Measurements from ENCODE around the genes OR2A42, OR2A1 and ZNF783.

DNA sequence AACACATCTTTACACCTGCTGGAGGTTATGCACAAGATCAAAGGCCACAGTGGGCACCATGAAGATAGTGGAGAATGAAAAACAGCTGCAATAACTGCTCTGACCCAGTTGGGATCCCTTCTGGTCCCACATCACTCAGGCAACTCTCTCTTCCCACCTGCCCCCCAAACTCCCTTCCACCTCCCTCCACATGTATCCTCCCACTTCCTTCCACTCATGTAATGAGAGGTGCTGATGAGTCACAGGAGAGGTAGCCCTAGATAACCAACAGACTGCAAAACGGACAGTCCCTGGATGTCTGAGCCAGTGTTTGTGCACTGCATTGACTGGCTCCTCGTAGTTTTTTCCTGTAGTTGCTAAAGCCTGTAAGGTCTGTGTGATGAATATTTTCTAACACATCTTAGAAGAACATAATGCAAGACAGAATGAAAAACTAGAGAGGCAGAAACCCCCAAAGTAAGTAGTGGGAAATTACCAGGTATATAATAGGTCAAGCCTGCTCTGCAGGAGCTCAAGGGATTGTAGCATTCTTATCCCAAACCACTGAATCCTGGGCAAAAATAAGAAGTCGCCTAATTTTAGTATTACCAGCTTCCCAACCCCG, 38.5 kb downstream of the PRSS2 start:
- PRO-cap, 7 experiments: peak in 1 of 7 experiments; most common plus-strand start position 286 of the sequence (in 1)
- RAMPAGE, long total RNA, 2 experiments: no peak in any of the 2 experiments

DNA sequence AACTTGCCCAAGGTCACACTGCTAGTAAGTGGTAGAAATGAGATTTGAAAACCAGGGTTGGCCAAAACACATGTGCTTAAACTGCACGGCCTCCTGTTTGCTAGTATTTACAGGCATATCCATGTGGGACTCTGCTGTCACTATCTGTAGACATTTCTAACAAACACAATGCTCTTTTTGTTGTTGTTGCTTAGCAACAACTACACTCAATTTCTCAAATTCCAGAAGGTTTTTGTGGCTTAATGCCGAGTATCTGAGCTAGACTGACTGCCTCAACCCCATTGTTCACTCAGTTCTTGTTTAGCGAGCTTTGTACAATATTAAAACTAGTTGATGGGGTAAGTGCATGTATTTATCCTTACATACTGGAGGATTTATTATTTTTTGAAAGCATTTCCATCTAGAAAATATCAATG, 5.4 kb upstream of the TMEM139 start:
- PRO-cap, 7 experiments: peak in 1 of 7 experiments; most common plus-strand start position 235 of the sequence (in 1); most common minus-strand start position 133 of the sequence (in 1)
- RAMPAGE, long total RNA, 2 experiments: no peak in any of the 2 experiments

DNA sequence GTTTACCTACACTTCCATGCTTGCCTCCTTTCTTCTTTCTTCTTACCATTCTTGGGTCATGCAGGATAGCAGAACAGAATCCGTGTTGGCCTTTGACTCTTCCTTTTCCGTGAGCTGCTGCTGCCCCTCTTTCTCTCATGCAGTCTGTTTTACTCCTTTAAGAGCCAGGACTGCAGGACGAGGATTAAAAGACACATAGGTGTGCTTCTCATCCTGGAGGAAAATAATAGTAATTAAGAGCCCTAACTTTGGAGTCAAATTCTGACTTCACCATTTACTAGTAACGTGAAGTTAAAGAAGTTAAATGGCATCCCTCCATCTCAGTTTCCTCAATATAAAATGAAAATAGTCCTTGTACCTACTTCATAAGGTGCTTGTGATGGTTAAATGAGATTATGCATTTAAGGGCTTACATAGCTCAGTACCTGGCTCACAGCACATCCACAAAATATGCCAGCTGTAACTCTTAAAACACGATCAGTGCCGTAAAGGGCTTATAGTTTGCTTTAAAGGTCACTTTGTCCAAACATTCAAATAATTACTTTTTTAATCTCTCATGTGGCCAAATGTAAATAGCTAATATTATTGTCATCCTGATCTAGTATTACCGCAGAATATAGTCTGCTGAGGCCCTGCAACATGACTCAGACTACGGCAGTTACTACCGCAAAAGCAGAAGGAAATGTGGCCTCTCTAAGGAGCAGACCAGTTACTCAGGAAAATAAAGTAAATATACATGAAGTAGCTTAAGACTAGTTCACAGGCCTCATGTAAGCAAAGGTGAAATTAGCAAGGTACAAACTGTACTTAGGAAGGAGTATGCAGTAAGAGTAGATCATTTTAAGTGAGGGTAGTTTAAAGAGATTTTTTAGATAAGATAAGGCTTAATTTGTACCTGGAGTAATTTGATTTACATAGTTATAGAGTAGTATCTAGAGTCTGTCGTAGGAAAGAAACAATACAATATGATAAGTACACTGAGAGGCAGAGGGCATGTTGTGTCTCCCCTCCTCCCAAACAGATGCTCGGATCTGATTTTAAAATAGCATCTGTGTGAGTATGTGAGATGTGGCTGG, 12.9 kb downstream of the CASP2 start:
- PRO-cap, 7 experiments: no peak in any of the 7 experiments
- RAMPAGE, long total RNA, 2 experiments: no peak in any of the 2 experiments

- PRO-cap, 7 experiments: no peak in any of the 7 experiments
- RAMPAGE, long total RNA, 2 experiments: no peak in any of the 2 experiments
Measured at GRCh38 chr7:143315707-143316006, 254 bp upstream of the CLCN1 start.

GRCh38 chr7:143409222-143409638, 574 bp upstream of the EPHA1 start:
- PRO-cap, 7 experiments: no peak in any of the 7 experiments
- RAMPAGE, long total RNA, 2 experiments: no peak in any of the 2 experiments

GRCh38 chr7:143491954-143492242, 14.2 kb downstream of the TAS2R41 start:
- PRO-cap, 7 experiments: no peak in any of the 7 experiments
- RAMPAGE, long total RNA, 2 experiments: no peak in any of the 2 experiments

DNA sequence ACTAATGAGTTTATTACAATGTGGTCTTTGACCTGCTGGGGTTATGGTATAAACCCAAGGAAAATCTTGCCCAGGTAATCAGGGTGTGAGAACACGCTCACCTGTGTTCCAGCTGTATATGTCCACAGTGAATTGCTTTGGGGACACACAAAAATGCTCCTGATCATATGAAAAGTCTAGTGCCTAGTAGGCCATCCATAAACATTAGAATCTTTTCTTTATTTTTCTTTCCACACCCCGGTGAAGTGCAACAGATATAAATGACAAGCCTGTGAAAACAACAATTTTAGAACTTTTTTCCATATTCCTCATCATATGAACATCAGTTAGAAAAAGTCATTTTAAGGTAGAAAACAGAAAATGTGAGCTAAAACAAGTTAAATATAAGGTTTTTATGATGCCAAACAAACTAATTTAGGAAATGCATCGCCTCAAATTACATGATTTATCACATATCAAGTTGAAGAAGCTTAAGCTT, at the start of gene OR2A42:
TSS of gene OR2A42 (minus strand) at position 131 of the 478 bp plus-strand sequence.
- PRO-cap, 7 experiments: no peak in any of the 7 experiments
- RAMPAGE, long total RNA, 2 experiments: no peak in any of the 2 experiments

DNA sequence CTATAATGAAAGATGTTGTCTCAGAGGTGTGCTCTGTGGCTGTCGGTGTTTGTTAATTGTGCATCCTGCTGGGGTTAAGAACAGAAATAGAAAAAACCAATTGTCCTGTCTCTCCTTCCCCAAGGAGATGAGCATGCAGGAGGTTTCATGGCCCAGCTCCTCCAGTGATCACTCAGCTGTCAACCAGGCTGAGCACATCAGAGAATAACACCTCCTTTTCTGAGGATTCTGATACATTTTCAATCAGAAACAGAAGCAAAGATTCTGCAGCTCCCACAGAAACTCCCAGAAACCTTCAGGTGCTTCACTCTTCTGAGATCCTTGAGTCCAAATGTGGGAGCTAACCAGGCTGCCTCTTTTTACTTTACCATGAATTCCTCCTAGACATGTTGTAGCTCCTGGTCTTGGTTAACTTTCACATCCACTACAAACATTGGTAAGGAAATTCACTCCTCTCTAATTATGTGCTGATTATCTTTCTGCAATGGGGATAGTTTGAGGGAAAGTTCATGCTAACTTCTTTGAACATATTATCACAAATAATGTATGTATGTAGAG, at the start of gene OR2A1:
TSS of gene OR2A1 (plus strand) at position 308 of the 558 bp plus-strand sequence.
- PRO-cap, 7 experiments: no peak in any of the 7 experiments
- RAMPAGE, long total RNA, 2 experiments: no peak in any of the 2 experiments

- PRO-cap, 7 experiments: no peak in any of the 7 experiments
- RAMPAGE, long total RNA, 2 experiments: no peak in any of the 2 experiments
Measured at GRCh38 chr7:146750069-146750372, 633.4 kb downstream of the CNTNAP2 start.

DNA sequence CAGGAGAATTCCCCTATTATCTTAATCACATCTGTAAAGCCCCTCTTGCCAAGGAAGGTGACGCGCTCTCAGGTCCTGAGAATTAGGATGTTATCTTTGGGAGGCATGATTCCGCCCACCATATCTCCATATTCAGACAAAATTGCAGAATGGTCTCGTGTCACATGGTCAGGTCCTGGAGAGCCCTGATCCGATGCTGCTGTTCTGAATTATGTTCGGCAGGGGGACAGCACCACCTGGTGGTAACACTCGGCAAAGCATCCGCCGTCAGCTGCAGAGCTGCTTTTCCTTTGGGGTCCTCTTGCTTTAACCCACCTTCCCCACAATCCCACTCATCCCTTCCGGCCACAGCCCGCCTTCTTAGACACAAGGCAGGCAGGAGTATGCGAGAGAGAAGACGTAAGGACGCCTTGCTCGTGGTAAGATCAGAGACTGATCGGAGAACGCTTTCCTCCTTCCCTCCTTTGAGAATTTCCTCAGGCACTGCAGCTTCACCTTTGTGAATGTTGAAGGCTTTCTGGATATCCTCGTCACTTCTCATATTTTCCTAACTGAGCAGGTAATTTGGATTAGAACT, 327.8 kb upstream of the C7orf33 start:
- PRO-cap, 7 experiments: no peak in any of the 7 experiments
- RAMPAGE, long total RNA, 2 experiments: no peak in any of the 2 experiments

DNA sequence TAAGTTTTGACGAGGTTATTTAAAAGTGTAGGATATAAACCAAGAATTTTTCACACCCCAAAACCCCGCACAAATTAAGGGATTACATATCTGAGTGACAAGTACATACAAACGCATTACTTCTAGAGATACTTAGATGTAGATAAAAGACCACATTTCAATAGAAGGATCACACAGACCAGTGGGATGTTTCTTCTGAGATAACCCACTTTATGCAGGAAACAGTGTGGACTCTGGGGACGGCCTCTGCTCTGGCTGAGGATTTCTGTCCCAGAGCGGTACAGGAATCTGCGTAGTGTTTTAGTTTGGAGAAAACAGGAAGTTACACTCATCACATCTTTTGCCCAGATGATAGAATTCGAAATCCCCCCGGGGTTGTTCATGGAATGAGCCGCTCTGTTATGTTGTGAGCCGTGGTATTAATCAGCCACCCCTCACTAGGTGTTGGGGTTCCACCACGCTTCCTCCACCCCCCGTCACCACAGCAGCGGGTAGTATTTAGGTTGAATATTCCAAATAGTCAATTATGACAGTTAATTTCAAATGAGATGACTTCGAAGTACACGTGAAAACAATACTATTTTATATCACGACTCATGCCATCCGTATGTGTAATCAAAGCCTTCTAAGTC, 1.2 kb upstream of the CUL1 start:
- PRO-cap, 7 experiments: peak in 7 of 7 experiments; most common plus-strand start position 361 of the sequence (in 7); most common minus-strand start position 272 of the sequence (in 5)
- RAMPAGE, long total RNA, 2 experiments: no peak in any of the 2 experiments

GRCh38 chr7:148774383-148774978, 75.8 kb downstream of the CUL1 start:
- PRO-cap, 7 experiments: no peak in any of the 7 experiments
- RAMPAGE, long total RNA, 2 experiments: no peak in any of the 2 experiments

- PRO-cap, 7 experiments: peak in 7 of 7 experiments; most common plus-strand start chr7:148987527 (in 4)
- RAMPAGE, long total RNA, 2 experiments: no peak in any of the 2 experiments
Measured at GRCh38 chr7:148987382-148987999, 40.8 kb downstream of the PDIA4 start.

DNA sequence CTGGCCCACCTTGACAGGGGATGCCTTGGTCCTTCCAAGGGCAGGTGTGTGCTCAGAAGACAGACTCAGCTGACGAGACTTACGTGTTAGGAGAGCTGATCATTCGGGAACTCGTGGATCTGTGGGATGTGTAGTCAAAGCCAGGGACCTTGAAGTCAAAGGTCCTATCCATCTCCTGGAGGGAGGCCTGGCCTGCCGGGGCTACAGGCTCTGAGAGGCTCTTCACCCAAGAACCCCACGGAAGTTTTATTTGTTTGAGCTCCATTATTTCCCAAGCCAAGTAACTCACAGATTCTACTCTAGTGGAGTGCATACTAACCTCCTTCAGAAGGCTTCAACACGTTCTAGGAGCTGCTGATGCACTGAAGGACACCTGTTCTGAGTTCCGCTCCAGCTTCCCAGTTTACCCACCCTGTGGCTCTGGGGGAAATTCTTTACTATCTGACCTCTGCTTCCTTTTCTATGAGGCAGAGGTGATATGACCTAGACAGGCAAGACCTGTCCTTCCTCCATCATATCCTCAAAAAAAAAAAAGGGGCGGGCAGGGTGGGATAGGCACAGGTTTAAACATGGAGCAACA, 27.9 kb downstream of the PDIA4 start:
- PRO-cap, 7 experiments: no peak in any of the 7 experiments
- RAMPAGE, long total RNA, 2 experiments: no peak in any of the 2 experiments

GRCh38 chr7:149197633-149198048, 2.3 kb downstream of the ZNF282 start:
- PRO-cap, 7 experiments: no peak in any of the 7 experiments
- RAMPAGE, long total RNA, 2 experiments: no peak in any of the 2 experiments

- PRO-cap, 7 experiments: peak in 7 of 7 experiments; most common plus-strand start chr7:149262171 (in 7); most common minus-strand start chr7:149261917 (in 4)
- RAMPAGE, long total RNA, 2 experiments: no peak in any of the 2 experiments
Measured at GRCh38 chr7:149261663-149262979, at the start of gene ZNF783. ZNF783 (plus strand) TSS chr7:149262196.

DNA sequence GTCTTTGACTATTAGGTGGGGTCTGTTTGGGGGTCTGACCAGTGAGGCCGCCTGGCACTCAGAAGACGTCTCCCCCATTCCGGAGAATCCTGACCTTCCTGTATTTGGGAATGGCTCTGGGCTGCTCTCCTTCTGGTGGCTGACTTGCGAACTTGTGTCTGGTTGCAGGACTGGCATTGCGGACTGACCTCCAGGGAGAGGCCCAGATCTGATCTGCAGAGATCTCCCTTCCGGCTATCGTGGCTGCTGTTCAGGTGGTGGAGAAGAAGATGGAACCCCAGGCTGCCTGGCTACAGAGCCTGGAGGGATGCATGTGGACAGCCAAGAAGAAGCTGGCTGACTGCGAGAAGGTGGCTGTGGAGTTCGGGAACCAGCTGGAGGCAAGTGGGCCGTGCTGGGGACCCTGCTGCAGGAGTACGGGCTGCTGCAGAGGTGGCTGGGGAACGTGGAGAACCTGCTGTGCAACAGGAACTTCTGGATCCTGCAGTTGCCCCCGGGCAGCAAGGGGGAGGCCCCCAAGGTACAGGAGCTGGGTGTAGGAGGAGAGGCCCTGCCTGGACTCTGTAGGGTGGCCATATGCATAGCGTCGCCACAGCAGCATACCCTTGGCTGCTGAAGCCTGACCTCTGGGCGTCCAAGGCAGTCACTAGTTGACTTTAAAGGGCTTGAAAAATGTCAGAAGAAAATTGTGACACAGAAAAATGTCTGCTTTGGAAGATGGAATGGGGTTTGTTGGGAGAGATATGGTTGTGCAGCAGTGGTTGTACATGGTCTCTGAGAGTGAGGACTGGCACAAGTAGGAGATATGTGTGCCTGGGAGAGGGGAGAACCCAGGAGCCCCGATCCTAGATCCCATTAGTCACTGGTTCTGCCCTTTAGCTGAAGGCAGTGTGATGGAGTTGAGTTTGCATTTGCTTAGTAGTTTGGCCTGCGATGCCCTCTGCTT, 25.7 kb downstream of the ZNF783 start:
- PRO-cap, 7 experiments: no peak in any of the 7 experiments
- RAMPAGE, long total RNA, 2 experiments: no peak in any of the 2 experiments

GRCh38 chr7:149491384-149492153, 6.0 kb downstream of the ZNF746 start:
- PRO-cap, 7 experiments: no peak in any of the 7 experiments
- RAMPAGE, long total RNA, 2 experiments: no peak in any of the 2 experiments

GRCh38 chr7:149564926-149565620, 67.5 kb upstream of the ZNF746 start:
- PRO-cap, 7 experiments: no peak in any of the 7 experiments
- RAMPAGE, long total RNA, 2 experiments: no peak in any of the 2 experiments

DNA sequence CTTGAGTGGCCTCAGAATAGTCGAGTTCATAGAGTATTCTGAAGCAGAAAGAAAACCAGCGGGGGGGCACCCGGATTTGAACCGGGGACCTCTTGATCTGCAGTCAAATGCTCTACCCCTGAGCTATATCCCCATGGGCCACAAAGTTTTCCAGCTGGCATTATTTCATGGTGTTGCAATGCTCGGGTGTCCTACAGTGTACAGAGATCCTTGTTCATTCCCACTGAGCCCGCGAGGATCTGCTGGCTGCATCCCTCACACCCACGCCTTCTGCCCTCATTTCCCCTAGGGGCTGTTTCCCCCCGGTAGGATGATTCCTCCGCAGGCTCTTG, 23.7 kb upstream of the KRBA1 start:
- PRO-cap, 7 experiments: no peak in any of the 7 experiments
- RAMPAGE, long total RNA, 2 experiments: no peak in any of the 2 experiments

All from ovary (tissue), 7 donors.